ENCODE data around the genes ZFYVE1 and PSEN1.

- PRO-cap = no peak
- RAMPAGE, long total RNA, 5 experiments = start-site peak on the plus strand in 2 of 5 experiments, at chr14:71353081-71353734 at its widest, 5 to 25 reads per replicate
- RRBS = no CpG with 5 or more reads among the region's 5 CpGs
Observed at GRCh38 chr14:71353155-71353947, 33.1 kb downstream of the SIPA1L1 start.

- PRO-cap = no peak
- RAMPAGE, long total RNA, 5 experiments = start-site peak on the plus strand in 1 of 5 experiments, at chr14:71355992-71356065 at its widest, 7 reads per replicate
- RRBS = no CpG with 5 or more reads among the region's 5 CpGs
Observed at GRCh38 chr14:71355698-71356587, 35.7 kb downstream of the SIPA1L1 start.

DNA sequence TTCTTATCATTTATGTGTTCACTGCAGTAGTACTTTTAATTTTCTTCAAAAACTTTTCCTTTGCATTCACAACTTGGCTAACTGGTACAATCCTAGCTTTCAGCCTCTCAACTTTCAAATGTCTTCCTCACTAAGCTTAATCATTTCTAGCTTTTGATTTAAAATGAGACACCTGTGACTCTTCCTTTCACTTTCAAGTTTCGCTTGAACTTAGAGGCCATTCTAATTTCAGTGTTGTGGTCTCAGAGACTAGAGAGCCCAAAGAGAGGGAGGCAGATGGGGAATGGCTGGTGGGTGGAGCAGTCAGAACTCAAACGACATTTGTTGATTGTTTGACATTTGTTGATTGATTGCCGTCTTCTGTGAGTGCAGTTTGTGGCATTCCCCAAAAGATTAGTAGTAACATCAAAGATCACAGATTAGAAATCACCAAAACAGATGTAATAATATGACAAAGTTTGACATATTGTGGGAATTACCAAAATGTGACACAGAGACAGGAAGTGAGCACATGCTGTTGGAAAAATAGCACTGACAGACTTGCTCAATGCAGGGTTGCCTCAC is 235.3 kb downstream of the SIPA1L1 start:
- PRO-cap = no peak
- RAMPAGE, long total RNA, 5 experiments = no peak in any of the 5 experiments
- RRBS = no CpG with 5 or more reads among the region's 3 CpGs

- PRO-cap = no peak
- RAMPAGE, long total RNA, 5 experiments = no peak in any of the 5 experiments
- RRBS = no CpG with 5 or more reads among the region's 6 CpGs
Observed at GRCh38 chr14:71572075-71572942, 252.0 kb downstream of the SIPA1L1 start.

- PRO-cap = no peak
- RAMPAGE, long total RNA, 5 experiments = no peak in any of the 5 experiments
- RRBS = no CpG with 5 or more reads among the region's 4 CpGs
Observed at GRCh38 chr14:71573837-71574632, 253.8 kb downstream of the SIPA1L1 start.

DNA sequence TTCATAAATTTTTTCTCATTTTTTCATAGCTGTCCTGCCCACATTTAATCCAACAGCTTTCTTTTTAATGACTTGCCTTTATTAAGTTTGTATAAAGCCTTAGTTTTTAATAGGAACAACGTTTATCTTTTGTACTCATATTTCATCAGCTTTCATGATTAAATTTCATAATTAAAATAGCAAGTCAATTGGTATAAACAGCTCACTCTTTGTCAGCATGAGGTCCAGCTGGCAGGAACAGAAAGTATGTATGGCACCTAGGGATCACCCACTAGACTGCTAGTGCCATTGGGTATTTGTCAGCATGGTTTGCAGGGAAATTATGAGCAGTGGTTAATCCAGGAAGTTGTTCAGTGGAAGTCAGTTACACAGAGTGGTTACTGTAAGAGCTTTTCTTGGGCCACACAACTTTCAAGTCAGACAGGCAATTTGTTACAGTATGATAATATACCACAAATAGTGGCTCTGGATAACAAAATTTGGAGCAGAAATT is 271.6 kb downstream of the SIPA1L1 start:
- PRO-cap = no peak
- RAMPAGE, long total RNA, 5 experiments = no peak in any of the 5 experiments
- RRBS = no CpG with 5 or more reads among the region's 1 CpG

DNA sequence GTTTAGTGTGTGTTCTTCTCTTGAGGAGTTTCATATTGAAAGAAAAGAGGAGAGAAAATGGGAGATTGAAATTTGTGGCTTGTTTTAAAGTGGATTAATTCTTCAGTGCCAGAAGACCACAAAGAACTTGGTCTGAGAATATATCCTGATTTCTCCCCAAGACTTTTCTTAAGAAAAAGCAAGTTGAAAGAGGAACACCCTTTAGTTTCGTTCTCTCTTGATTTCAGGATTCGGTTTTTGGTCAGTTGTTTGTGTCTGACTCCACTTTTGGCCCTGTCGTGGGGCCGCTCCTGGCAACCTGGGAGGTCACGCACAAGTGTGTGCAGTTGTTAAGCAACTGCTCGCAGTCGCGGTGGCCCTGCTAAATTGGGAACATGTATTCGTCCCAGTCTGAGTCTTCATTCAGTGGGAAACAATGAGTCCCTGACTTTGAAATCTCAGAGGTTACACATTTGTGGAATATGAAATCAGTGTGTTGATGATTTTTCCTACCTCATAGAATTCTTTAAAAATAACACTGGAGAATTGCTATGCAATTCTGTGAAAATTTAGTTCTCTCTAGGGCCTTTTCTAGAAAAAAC is 68.7 kb downstream of the RGS6 start:
- PRO-cap = no peak
- RAMPAGE, long total RNA, 5 experiments = no peak in any of the 5 experiments
- RRBS = no CpG with 5 or more reads among the region's 9 CpGs

DNA sequence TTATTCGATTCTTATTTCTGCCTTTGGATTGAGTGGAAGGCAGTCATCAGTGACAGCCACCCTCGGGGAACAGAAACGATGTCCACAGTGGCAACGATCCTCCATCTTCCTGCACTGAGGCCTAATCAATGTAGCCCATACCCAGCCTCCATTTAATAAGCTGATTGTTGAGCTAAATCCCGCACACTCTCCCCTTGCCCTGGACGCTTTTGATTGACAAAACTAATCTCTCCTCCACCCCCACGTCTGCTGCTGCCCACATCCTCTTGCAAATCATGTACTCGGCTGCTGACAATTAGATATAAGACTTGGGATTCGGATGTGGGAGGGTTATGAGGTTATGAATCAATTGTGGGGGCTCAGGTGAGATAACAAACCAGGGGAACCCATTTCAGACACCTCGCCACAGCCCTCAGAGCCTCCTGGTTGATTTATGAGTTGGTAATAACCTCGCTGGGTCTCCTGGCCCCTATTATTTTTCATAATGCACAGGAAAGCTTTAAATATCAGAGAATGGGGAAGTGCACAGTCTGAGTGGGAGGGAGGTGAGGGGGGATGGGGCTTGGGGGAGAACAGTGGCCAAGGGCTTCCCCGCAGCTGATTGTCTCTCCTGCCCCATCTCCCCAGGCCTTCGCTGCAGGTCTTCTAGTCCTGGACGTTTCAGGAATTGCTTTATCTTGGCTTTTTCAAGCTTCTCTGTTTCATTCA is 449.9 kb downstream of the DPF3 start:
- PRO-cap = no peak
- RAMPAGE, long total RNA, 5 experiments = no peak in any of the 5 experiments
- RRBS = no CpG with 5 or more reads among the region's 14 CpGs

DNA sequence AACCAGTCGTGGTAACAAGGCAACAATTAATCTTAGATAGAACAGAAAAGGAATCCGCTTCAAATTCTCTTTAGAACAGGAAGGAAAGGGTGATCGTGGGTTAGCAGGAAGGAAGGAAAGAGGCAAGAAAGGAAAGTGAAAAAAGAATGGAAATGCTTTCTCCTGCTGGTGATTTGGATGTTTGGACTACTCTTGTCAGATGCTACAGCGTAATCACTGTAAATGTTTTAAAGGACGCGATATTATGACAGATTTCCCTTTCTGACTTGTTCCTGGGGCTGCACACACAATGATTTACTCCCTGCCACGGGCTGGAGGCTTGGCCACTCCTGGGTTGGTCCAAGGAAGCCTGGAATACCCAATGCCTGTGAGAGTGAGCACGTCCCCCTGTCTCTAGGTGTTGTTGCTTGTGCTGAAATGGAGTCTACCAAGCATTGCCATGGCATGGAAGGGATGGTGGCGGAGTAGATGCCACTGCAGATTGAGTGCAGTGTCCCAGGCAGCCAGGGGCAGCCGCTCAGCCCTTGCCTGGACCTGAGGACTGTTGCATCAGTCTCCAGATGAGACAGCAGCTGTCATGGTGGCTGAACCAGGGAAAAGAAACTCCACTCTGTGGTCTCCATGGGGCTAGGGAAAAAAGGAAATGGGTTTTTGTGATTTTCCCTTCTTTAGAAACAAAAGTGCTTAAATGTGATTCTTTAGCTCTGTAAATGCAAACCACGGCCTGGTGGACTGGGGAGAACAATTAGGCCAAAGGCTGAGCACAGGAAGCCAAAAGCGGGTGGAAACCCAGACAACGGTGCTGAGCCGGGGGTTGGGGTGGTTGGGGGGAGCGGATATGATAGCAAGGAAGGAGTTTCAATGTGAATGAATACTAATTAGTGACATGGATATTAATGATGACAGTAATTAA is 443.0 kb downstream of the DPF3 start:
- PRO-cap = no peak
- RAMPAGE, long total RNA, 5 experiments = no peak in any of the 5 experiments
- RRBS = no CpG with 5 or more reads among the region's 15 CpGs

GRCh38 chr14:72544404-72545237 is 349.3 kb downstream of the DPF3 start:
- PRO-cap = no peak
- RAMPAGE, long total RNA, 5 experiments = no peak in any of the 5 experiments
- RRBS = 44% methylated on average over 3 of the region's 12 CpGs

GRCh38 chr14:72617146-72618263 is 276.4 kb downstream of the DPF3 start:
- PRO-cap = no peak
- RAMPAGE, long total RNA, 5 experiments = no peak in any of the 5 experiments
- RRBS = no CpG with 5 or more reads among the region's 27 CpGs

GRCh38 chr14:72675963-72676453 is 217.9 kb downstream of the DPF3 start:
- PRO-cap = no peak
- RAMPAGE, long total RNA, 5 experiments = no peak in any of the 5 experiments
- RRBS = no CpG with 5 or more reads among the region's 1 CpG

- PRO-cap = bidirectional peak, plus-strand start at chr14:73027309, minus-strand start at chr14:73027083
- RAMPAGE, long total RNA, 5 experiments = start-site peak on the minus strand in 5 of 5 experiments, at chr14:73027047-73027130 at its widest, 29 to 570 reads per replicate
- RRBS = 2% methylated on average over 28 of the region's 60 CpGs
Observed at GRCh38 chr14:73026523-73027579, at the start of gene ZFYVE1. ZFYVE1 (minus strand) TSS chr14:73027106.

- PRO-cap = no peak
- RAMPAGE, long total RNA, 5 experiments = start-site peak on the plus strand in 3 of 5 experiments, at chr14:73109337-73109394 at its widest, 33 to 156 reads per replicate
- RRBS = no CpG with 5 or more reads among the region's 16 CpGs
Observed at GRCh38 chr14:73108963-73109601, 27.2 kb upstream of the PSEN1 start.

- PRO-cap = bidirectional peak, plus-strand start at chr14:73136451, minus-strand start at chr14:73136386
- RAMPAGE, long total RNA, 5 experiments = start-site peak on the plus strand in 4 of 5 experiments, at chr14:73136427-73136541 at its widest, 39 to 140 reads per replicate
- RRBS = 2% methylated on average over 19 of the region's 41 CpGs
Observed at GRCh38 chr14:73136057-73136607, at the start of gene PSEN1. PSEN1 (plus strand) TSS chr14:73136507.

DNA sequence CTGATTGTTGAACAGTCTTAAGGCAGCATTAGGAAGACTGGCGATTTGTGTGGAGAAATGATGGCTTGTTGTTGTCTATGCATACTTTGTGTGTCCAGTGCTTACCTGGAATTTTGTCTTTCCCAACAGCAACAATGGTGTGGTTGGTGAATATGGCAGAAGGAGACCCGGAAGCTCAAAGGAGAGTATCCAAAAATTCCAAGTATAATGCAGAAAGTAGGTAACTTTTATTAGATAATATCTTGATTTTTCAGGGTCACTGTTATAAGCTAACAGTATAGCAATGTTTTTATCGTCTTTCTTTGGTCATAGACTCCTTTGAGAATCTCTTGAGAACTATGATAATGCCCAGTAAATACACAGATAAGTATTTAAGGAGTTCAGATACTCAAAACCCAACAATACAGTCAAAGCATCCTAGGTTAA is 31.0 kb upstream of the PAPLN start:
- PRO-cap = no peak
- RAMPAGE, long total RNA, 5 experiments = start-site peak on the plus strand in 2 of 5 experiments, centred at positions 74 to 137 of the sequence, 5 to 10 reads per replicate
- RRBS = no CpG with 5 or more reads among the region's 3 CpGs

GRCh38 chr14:73239399-73240037 is 2.2 kb downstream of the PAPLN start:
- PRO-cap = no peak
- RAMPAGE, long total RNA, 5 experiments = no peak in any of the 5 experiments
- RRBS = 4% methylated on average over 21 of the region's 44 CpGs

DNA sequence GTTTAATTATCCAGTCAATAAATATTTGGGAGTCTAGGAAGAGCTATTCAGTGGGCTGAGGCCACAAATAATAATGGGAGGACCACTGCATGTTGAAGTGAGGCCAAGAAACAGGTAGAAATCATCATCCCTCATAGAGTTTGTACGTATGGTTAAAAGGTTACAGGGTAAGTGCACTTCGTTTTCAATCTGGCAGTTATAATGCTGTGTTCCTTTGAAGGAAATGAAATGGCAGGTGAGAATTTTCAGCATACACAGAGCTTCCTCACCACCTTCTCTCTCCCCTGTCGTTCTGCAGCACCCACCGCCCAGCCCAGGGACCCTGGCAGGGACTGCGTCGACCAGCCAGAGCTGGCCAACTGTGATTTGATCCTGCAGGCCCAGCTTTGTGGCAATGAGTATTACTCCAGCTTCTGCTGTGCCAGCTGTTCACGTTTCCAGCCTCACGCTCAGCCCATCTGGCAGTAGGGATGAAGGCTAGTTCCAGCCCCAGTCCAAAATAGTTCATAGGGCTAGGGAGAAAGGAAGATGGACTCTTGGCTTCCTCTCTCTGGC is 35.0 kb downstream of the PAPLN start:
- PRO-cap = no peak
- RAMPAGE, long total RNA, 5 experiments = start-site peak on the plus strand in 1 of 5 experiments, centred at position 346 of the sequence, 6 reads per replicate
- RRBS = no CpG with 5 or more reads among the region's 8 CpGs

GRCh38 chr14:73492659-73493107 is 1.9 kb downstream of the RIOX1 start:
- PRO-cap = no peak
- RAMPAGE, long total RNA, 5 experiments = no peak in any of the 5 experiments
- RRBS = no CpG with 5 or more reads among the region's 6 CpGs

DNA sequence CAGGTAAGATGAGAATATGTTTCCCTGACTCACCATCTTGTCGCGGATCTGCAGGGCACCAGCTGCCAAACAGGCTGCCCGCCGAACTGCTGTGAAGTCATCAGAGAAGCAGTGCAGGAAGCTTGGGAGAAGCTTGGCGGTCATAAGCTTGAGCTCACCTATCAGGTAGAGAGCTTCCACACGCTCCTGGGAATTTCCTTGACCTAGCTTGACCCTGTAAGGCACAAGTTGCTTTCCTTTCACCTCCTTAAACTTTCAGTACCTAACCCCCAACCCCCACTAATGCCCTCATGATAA is 9.7 kb downstream of the RIOX1 start:
- PRO-cap = no peak
- RAMPAGE, long total RNA, 5 experiments = no peak in any of the 5 experiments
- RRBS = no CpG with 5 or more reads among the region's 6 CpGs